Thoracic aorta (tissue), 1 donor: ENCODE data around the gene RSAD2.

DNA sequence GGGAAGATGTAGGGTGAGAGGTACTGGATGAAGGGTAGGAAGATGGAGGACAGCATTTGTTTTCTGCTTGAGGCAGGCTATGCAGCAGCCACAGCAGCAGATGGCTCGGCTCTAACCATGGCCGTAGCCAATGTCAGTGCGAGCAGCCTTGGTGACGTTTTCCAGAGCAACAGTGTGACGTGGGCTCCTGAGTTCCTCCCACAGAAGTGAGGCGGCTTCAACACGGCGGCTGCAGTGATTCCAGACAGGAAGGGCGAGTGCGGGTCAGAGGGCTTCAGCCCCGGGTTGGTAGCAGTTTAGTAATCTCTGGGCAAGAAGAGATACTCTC, 133.0 kb upstream of the MYT1L start:
- RAMPAGE, long total RNA, result no peak

DNA sequence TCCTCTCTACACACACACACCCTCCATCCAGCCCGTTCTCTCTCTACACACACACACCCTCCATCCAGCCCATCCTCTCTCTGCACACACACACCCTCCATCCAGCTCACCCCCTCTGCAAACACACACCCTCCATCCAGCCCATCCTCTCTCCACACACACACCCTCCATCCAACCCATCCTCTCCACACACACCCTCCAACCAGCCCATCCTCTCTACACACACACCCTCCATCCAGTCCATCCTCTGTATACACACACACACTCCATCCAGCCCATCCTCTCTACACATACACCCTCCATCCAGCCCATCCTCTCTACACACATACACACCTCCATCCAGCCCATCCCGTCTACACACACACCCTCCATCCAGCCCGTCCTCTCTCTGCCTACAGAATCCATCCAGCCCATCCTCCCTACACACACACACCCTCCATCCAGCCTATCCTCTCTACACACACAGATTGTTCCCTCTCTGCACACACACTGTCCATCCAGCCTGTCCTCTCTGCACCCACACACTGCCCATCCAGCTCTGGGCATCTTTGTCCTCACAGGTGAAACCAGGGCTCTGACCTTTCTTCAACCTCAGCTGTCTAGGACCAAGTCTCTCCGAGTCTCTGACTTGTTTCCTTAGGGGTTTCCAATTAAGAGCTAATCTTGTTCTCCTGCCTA, 81.2 kb downstream of the EIPR1 start:
- RAMPAGE, long total RNA, result no peak

- RAMPAGE, long total RNA, result no peak
Observed at GRCh38 chr2:3324862-3325224, 52.8 kb downstream of the EIPR1 start.

DNA sequence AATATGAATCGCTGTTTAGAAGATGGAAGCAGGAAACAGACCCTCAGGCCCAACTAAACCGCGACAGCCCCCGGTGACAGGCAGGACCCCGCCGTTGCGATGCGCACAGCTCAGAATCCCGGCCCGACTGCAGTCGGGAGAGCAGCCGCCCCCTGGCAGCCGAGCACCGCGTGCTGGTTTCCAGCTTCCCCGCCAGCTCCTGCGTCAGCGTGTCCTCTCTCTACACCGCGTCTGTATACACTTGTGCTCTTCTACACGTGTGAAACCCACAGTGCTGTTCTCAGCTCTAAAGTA, 54.1 kb downstream of the ADI1 start:
- RAMPAGE, long total RNA, result no peak

DNA sequence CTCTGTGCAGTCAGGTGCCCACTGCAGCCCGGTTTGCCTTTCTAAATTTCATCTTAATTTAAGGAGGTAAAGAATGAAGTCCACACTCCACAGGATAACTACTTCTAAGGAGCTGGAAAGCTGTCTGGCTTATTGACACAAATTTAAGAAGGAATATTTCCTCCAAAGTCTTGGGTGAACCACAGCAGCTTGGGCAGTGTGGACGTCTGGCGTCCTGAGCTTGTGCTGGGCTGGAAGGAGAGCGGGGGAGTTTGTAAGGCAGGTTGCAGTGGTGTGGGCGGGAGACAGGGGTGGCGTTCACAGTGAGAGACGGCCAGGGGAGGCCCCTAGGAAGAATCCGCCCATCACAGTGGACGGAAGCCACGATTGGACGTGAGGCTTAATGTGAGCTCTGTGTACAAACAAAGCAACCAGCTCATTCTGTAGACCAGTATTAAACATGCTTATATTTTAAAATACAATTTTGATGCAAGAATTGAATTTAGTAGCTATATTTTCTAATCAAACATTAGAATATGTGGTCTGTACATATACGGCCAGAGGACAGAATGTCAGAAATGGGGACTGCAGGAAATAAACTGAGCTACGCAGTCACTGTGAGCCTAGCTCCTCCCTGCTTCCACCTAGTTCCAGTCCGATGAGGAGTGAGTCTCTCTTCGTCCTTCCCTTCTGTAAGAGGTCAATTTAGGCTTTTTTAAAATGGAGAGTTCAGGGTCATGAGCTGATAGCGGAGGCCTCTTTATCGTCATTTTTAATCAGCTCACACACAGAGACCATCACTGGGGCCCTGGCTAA, 25.6 kb downstream of the ADI1 start:
- RAMPAGE, long total RNA, result no peak

GRCh38 chr2:3584988-3586220, 9.5 kb upstream of the COLEC11 start:
- RAMPAGE, long total RNA, result no peak

GRCh38 chr2:4684885-4685368, 981.6 kb downstream of the DCDC2C start:
- RAMPAGE, long total RNA, result no peak

GRCh38 chr2:5059058-5059334, 633.2 kb upstream of the SOX11 start:
- RAMPAGE, long total RNA, result no peak

DNA sequence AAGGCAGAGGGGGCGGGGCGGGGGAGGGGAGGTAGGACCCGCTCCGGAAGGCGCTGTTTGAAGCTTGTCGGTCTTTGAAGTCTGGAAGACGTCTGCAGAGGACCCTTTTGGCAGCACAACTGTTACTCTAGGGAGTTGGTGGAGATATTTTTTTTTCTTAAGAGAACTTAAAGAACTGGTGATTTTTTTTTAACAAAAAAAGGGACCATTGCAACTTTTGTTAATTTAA, 2.2 kb downstream of the SOX11 start:
- RAMPAGE, long total RNA, result no peak

GRCh38 chr2:6073657-6074386, 381.6 kb downstream of the SOX11 start:
- RAMPAGE, long total RNA, result no peak

GRCh38 chr2:6877278-6878176, at the start of gene RSAD2:
TSS of gene RSAD2 (plus strand) at chr2:6877777.
- RAMPAGE, long total RNA, result start-site peak on the plus strand at chr2:6877681-6877777, 21 reads

DNA sequence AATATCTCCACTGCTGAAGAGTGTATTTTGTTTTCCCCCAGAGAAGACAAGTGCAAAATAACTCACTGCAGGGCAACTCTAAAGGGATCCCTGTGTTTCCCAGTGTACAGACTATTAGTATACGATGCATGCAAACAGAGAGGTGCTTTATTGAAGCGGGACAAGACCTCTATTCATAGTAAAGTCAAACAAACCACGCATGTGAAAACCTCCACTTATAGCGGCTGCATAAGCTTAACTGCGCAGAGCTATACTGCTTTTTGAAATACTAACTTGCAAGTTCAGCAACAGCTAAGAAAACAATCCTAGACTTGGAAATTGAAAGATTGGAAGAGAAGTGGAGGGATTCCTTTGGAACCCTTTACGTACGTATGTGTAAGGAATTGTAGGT, 15.6 kb downstream of the RNF144A start:
- RAMPAGE, long total RNA, result no peak

GRCh38 chr2:6942959-6943648, 25.9 kb downstream of the RNF144A start:
- RAMPAGE, long total RNA, result no peak

DNA sequence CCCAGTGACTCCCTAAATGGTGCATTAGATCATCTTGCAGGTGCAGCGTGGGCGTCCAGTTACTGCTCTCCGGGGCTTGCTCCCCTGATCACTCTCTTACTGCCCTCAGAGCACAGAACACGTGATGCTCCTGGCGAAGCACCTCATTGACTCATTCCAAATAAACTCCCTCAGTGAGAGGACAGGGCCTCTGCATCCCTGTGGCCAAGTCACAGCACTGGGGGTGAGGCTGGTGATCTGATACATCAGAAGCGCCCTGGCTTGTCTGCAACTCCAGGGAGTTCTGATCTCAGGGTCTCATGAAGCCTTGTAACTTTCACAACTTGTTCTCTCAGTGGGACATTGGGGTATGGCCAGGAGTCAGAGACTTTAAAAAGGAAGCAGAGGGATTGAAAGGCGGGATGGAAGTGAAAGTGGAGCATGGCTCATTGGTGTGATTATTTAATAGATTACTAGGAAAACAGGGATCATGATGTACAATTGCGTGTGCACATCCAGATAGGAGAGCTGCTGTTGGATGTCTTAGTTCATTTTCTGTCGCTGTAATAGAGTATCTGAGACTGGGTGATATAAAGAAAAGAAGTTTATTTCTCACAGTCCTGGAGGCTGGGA, 41.8 kb downstream of the RNF144A start:
- RAMPAGE, long total RNA, result no peak

DNA sequence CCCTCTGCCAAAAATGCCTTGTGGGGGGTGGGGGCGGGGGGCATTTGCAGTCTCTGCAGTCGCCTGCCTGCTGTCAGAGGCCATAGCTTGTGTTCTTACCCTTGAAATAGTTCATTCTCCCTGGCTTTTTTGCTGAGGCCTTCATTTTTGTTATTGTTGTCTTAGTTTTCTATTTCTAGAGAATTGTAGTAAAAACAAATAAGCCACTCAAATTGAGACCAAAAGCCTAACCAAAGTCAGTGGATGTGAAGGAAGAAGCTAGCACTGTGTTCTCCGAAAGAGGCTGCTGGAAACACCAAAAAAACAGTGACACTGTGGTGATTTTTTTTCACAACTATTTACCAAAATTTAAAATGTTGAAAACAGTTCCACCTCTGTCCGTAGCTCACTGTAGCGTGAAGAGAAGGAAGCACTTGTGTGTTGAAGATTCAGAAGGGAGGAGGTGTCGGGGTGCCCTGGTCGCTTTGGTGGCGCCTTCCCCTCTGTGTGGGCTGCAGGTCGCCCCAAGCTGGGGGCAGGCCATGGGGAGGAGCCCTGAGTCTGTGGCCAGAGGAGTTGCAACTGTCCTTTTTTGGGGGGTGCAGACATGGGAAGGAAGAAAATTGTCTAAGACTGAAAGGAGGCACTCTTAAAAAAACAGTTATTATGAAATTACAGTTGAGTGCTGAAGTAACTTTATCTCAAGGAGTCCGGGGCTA, 81.8 kb downstream of the RNF144A start:
- RAMPAGE, long total RNA, result no peak

DNA sequence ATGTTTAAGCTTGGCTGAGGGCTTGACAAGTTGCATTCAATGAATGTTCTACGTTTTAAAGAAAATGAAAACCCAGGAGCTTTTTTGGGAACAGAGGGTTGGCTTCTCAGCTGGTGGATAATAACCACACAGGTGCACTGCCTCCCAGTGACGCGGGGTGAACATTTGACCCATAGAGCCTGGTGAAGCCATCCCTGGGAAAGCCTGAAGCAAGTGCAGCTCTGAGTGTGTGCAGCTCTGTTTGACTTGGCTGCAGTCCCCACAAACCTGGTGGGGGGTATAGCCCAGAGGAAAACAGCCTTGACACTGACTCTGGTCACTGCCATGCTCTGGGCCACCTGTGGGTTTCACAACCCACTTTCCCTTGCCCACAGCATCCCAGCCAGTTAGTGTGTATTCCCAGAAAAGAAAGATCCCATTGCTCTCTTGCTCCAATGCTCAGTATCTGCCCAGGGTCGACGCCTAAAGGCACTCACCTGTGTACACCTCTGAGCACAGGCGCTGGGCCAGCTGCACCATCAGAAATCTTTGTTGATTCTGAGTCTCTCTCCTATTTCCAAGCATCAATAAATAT, 875.0 kb downstream of the RNF144A start:
- RAMPAGE, long total RNA, result no peak

GRCh38 chr2:7876310-7877154, 805.3 kb upstream of the ID2 start:
- RAMPAGE, long total RNA, result no peak

DNA sequence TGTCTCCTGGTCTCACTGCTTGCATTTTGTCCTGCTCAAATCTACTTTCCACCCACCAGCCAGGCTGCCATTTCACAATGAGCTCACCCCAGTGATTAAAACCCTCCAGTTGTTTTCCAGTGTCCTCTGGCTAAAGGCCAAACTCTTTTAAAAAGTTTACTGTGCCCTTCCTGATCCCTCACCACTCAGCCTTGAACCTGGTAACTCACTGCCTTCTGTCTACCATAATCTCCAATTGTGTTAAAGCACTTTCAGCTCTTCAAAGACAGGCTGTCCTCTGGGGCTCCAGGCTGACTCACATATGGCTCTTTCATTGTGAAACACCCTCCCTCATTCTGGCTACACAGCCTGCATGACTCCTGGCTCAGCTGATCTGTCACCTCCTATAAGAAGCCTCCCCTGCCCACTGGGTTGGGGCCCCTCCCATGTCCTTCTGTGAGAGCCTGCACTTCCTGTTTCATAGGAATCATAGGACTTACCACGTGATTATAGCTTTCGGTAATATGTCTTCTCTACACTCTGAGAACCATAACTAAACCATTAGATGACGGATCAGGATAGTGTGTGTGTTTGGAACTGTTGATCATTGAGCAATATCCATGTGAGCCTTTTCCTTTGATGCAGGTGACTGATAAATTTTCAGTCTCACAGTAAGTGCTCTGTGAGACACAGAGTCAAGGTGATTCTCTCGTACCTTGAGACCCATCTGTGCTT, 590.9 kb upstream of the ID2 start:
- RAMPAGE, long total RNA, result no peak

DNA sequence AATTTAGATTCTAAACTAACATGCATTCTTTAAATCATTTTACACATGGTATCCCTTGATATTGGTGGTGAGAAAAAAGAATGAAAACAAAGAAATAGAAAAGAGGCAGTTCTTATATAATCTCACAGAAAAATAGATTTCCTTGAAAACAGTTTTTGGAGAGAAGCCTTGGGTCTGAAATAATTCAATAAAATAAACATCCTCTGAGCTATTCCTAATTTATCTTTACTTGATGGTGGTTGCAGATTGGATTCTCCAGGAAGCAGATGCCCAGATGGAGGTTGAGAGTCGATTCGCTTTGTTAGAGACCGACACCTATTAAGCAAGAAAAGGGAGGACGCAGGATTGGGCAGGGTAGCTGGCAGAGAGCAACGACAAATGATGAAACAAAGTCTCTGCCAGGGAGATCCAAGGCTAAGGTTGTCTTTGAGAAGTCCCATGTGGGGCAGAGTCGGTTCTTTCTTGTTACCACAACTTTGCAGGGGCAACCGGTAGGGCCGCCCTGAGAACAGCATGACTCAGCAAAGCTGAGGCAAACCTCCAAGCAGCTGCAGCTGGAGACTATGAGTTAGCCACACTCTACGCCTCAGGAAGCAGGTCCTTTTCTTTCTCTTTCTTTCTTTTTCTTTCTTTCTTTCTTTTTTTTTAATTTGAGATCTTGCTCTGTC, 452.5 kb upstream of the ID2 start:
- RAMPAGE, long total RNA, result no peak

GRCh38 chr2:8403811-8404449, 277.9 kb upstream of the ID2 start:
- RAMPAGE, long total RNA, result no peak